Neural progenitor cell (in vitro differentiated cells): ENCODE measurements around the gene RILPL1.

GRCh38 chr12:123533644-123534248, at the start of gene RILPL1:
TSS of gene RILPL1 (minus strand) at chr12:123533719.
- RAMPAGE, long total RNA = no peak

DNA sequence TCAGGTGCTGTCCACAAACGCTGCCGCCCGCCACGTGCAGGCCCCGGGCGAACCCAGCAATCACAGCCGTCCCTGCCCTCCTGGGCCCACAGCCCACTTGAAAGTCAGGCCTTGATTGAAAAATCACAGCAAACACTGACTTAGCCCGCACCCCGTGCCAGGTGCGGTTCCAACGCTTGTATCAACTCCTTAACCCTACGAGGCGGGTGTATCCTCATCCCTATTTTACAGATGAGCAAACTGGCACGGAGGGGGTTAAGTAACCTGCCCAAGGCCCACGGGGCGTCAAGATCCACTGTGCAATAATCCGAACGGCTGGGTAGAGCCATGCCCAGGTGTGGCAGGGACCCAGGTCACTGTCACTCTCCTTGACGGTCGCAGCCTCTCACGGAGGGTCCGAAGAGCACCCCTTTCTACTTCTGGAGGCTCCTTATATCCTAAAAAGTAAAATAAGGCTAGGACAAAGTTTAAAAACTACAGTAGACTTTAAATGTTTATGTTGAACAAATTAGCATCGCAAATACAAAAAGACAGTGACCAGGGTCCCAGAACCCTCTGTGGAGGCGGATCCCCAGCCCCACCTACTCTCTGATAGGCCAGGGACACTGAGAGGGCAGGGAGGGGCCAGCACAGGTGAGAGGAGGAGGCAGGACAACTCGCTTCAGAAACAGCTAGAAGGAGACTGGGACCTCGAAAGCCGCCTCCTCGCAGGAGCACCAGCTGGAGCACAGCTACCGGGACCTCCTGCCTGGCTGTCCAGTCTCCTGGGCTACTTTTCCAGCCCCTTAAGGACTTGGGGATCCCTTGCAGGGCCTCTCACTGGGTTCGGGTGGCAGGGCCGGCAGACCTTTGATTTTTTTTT, 788 bp downstream of the DNAH10 start:
- RAMPAGE, long total RNA = no peak

- RAMPAGE, long total RNA = no peak
These were observed 64.7 kb downstream of the CCDC92 start for GRCh38 chr12:123907859-123908324.

DNA sequence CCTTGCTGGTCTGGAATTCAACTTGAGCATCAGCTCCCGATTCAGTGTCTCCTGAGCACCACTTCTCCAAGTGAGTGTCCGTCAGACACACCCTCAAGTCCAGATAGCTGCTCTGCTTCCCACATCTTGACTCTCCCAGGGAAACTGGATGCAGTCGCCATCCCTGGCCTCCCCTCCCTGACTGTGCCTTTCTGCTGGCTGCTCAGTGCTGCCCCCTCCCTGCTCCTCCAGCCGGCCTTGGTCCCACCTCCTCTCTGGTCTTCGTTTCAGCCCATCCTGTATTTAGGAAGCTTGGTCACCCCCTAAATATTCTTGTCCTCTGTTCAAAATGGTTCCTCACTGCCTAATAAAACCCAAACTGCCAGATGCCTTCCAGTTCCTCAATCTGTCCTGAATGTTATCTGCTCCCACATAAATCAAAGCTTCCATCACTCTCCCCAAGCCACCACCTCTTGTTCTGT, 33.9 kb downstream of the CCDC92 start:
- RAMPAGE, long total RNA = no peak

DNA sequence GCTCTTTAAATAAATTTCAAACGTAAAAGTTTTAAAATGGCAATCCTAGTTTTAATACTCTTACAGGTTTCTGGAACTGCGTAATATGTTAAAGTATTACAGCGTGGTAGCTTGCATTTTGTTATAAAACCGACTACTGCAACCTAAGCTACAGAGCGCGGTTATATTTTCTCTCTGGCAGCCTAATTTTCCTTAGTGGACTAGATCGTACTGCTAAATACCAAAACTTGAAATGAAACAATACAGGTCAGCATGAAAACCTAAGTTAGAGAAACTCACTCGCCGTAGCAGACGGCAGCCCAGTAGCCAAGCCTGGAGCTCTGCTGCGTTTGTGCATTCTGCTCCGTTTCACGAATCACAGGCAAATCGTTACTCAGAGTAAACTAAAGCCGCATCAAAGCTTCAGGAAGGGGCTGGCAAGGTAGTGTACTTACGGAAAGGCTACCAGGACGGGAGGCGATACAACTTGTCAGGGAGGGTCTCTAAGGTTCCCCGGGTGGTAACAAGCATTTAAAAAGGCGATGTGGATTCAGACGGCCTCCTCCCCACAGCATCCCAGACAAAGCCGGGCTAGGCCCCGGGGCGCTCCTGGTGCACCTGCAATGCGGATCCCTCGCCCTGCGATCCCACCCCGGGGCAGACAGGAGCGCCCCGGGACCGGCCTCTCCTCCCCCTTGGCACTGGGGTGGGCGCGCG, 1.0 kb downstream of the CCDC92 start:
- RAMPAGE, long total RNA = no peak

GRCh38 chr12:124003998-124004197, 30.9 kb downstream of the ZNF664 start:
- RAMPAGE, long total RNA = no peak

DNA sequence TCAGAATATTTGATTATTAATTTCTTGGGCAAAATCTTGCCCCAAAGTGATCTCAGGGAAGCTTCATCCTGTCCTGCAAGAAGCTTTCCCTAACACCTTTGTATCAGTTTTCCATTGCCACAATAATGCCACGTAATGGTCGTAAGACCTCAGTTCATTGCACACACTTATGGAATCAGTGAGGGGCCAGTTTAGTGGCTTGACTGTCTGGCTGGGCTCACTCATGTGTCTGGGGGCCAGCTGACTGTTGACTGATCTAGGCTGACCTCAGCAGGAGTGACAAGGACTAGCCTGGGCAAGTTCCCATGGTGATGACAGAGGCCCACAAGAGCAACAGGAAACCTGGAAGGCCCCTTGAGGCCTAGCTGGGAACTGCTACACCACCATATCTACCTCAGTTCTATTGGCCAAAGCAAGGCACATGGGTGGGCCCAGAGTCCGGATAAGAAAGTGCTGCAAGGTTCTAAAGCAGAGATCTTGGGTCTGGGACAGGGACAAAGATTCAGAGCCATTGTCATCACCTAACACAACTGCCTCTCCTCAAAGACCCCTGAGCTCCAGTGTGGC, 21.3 kb upstream of the RFLNA start:
- RAMPAGE, long total RNA = no peak

DNA sequence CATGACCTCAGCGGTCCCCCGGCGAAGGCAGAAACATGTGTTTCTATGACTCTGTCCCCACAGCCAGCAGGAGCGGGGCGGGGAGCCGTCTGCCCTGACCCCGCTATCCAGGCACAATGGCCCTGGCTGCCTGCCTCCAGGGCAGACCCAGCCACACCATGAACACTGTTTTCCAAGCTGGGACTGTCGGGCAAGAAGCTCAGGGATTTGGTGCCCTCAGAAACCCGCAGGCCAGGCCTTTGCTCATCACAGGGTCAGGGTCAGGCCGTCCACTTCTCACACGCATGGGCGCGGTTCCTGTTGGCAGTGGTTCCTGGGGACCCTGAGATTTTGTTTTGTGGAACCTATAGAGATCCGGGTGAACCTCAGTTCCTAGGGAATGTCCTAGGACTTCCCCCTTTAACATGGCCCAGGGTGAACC, 75.1 kb downstream of the RFLNA start:
- RAMPAGE, long total RNA = no peak

DNA sequence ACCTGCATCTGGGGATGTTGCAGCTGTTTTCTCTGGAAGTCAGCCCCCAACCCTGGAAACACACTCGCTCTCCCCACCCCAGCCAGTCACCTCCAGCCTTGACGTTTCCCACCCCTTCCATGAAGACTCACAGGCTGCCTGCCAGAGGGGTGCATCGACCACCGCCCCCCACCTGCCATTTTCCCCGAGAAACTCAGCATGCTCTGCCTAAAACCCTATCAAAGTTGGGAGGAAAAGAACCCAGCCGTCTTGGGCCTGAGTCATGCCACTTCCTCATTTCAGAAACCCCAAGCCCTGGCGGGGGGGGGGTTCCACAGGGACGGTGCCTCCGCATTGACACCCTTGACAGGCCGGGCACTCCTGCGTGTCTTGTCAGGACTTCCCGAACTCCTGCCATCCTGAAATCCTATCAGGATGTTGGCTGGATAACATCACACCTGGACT, 96.3 kb downstream of the RFLNA start:
- RAMPAGE, long total RNA = no peak

DNA sequence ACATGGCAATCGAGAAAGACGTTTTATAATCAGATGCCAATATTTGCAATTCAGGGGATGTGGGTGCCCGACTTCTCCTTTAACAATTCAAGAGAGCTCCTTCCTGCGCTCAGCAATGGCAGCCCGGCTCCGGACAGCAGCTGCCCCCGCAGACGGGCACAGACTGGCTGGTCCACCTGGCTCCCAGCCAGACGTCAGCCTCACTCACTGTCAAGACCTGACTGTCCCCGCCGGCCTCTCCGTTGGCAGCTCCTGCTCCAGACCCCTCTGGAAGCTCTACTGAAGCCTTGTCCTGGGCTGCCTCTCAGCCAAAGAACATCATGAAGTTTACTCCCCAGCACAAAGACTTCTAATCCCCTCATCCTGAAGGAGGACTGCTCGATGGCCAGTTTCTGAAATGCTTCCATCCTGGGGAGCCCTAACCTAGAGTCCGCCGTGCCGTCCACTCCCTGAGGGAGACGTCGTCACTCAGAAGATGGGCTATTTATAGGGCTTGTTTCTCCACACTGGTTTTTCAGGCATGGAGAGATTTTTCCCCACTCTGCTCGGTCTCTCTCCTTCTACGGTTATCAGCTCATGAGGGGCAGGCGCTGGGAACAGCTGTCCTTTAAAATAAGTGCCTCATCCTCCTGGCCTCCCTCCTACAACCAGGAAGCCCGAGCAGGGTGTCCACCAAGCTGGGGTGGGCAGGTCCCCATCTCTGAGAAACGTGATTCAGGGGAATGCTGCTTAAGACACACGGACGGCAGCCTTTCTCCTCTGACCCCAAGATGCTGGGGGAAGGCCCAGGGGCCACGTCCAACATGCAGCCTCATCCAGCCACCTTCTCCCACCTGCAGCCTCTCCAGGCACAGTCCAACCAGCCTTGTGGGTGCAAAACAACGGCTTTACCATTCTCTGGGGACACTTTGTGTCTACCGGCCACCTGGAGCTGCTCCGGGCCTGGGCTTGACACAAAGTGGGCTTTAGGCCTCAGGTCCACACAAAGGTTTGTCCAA, 126.4 kb downstream of the RFLNA start:
- RAMPAGE, long total RNA = no peak

DNA sequence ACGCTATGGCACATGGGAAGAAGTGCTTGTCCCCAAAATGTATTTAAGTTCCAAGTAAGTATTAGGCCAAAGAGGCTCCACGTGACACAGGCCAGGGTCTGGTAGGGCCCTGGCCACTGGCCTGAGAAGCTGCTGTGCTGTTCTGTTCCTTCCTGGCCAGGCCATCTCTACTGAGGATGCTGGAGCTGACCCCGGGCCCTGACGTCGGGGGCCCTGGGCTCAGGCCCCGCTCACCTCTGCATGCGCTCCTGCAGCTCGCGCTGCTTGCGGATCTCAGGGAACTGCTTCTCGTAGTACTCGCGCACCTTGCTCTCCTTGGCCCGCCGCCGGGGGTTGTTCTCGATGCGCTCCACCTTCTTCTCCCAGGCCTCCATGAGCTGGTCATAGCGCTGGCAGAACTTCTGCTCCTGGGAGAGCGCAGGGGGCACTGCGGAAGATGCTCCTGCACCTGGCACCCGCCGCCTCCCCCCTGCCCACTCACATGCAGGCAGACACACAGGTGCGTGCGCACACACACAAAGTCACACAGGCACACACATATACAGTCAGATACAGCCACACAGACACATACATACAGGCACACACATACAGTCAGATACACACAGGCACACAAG, 135.6 kb downstream of the RFLNA start:
- RAMPAGE, long total RNA = no peak

DNA sequence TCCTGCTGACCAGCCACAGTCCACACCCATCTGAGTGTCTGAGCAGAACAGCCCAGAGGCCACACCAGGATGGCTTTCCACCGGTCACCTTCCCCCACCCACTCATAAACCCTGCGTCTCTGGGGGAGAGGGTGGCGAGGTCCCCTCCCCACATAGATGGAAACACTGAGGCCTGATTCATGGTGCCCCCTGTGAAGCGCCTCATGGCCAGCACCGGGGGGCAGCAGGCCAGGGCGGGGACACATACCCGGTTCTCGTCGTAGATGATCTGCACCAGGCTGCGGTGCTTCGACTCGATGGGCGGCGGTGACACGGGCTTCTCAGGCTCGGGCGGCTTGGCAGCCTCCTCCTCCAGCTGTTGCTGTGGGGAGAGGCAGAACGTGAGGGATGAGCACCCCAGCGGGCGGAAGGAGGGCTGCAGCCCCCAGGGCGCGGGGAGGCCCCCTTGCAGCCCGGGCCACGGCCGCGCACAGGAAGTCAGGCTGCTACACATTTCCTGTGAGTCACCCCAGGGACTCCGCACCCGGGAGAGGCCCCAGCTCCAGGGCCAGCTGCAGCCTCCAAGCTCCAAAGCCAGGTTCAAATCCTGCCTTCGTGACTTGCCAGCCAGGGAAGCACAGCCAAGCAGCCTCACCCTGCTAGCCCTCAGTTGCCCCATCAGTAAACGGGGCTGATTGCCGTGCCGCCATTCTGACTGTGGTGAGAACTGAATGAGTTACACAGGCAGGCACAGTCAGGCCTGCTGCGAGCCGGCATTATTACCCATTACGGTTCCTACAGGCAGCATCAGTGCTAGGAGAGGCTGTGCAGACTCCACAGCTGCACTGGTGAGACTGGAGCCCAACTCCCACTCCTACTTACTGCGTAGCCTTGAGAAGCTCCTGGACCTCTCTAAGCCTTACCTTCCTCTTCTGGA, 101.2 kb downstream of the NCOR2 start:
- RAMPAGE, long total RNA = no peak

DNA sequence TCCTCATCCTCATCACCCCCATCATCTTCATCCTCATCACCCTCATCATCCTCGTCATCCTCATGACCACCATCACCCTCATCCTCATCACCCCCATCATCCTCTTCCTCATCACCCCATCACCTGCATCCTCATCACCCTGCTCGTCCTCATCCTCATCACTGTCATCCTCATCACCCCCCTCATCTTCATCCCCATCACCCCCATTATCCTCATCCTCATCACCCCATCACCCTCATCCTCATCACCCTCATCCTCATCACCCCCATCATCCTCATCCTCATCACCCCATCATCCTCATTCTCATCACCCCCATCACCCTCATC, 100.4 kb downstream of the NCOR2 start:
- RAMPAGE, long total RNA = no peak

- RAMPAGE, long total RNA = no peak
These were observed 83.4 kb downstream of the NCOR2 start for GRCh38 chr12:124484009-124484363.

DNA sequence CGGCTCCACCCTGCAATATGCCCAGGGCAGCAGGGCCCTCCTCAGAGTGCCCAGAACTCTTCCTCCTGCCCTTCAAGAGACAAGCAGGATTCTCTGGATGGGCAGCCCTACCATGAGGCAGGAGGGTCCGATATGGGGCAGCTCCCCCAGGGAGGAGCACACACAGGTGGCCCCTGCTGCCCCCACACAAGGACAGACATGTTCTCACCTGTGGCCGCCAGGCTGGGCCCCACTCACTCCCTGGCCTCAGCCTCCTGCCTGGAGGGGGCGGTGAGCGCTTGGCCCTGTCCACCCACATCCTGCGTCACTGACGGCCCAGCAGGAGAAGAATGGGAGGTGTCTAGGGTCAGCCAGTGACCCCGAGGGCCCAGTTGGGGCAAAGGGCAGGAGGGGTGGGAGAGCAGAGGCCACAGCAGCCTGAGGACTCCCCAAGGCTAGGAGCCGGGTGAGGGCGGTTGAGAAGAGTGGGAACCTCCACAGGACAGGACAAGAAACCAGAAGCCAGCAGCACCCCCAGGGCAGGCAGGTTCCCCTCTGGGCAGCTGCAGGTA, 74.5 kb downstream of the NCOR2 start:
- RAMPAGE, long total RNA = no peak

DNA sequence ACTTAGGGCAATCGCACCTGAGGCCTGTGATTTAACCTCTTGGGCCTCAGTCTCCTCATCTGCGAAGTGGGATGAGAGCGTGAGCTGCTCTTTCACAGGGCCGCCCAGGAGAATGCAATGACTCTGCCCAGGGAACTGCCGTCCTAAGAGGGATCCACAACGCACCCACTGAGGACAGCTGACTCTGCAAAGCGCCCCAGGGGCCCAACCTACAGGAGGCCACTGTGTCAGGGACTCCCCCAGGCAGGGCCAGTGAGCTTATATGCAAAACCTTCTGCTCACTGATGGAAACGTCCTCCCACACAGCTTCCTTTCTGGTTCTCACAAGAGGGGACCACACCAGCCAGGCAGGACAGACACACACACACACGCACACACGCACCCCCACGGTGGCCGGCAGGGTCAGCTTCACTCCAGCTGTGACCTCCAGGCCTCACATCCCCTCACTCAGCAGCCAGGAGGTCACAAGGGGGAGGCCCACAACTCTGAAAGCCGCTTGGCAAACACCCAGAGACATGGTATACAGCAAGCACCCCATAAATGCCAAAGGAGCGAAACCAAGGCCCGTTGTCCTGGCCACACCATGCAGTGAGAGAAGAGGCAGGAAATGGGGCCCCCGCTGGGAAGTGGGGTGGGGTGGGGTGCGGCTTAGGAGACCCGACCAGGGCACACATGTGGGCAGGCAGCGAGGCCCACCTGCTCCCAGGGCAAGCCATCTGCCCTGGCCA, 73.4 kb downstream of the NCOR2 start:
- RAMPAGE, long total RNA = no peak

DNA sequence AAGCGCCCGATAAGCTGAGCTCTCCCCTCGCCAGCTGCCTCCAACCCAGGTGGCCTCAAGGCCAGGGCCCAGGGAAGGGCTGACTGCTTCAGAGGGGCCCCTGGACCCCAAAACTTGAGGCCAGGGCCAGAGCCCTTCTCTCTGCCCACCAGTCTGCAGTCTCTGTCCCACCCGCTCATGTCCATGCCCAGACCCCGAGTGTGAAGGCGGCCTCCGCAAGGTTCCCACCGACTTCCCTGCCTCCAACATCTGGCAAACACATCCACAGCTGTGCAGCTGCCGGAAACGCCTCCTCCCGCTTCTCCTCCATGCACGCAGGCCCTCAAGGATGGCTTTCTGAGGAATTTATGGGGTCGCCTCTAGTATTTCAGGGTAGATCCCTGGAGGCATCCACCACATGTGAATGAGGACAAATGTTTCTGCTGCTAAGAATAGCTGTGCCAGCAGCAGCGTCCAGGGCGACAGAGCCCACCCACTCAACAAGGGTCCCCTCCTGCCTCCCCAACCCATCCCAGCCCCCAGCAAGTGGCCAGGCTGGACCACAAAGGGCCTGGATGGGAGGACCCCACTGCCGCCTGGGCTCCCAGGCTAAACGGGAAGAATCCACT, 59.7 kb downstream of the NCOR2 start:
- RAMPAGE, long total RNA = no peak

DNA sequence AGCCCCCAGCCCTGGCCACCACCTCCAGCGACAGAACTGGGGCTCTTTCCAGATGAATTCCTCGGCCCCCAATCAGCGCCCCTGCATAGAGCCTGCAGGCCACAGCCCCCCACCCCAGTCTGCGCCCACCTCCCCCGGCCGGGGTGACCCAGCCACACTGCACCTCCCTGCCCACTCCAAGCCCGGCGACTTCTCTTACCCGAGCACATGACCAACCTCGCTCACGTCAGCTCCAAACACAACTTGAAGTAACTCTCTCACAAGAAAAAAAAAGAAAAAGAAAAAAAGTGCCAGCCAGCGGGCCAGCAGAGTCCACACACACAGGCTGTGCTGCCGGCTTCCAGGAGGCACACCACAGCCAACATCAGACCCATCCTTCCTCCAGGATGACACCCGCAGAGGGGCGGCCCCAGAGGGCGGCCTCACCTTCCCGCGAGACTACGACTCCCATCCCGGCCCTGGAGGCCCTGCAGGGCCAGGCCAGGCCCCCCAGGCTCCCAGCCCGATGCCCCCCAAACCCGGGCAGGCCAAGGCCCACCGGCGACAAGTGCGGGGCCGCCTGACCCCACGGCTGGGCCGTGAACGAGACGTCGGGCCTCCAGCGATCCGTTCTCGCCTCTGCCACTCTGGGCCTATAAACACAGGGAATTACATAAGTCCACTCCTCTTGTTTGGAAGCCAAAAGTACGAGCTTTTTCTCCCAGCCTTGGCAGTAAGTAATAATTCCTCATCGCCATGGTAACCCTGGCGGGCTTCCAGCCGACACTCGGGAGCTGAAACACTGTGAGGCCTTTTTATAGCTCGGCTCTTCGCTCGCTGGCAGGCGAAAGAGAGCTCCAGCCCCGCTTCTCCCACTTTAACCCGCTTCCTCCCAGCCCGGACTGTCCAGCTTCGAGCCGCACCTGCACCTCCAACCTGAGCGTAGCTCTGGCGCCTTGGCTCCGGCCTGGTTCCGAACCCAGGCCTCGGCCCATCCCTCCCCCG, 49.2 kb downstream of the NCOR2 start:
- RAMPAGE, long total RNA = no peak

DNA sequence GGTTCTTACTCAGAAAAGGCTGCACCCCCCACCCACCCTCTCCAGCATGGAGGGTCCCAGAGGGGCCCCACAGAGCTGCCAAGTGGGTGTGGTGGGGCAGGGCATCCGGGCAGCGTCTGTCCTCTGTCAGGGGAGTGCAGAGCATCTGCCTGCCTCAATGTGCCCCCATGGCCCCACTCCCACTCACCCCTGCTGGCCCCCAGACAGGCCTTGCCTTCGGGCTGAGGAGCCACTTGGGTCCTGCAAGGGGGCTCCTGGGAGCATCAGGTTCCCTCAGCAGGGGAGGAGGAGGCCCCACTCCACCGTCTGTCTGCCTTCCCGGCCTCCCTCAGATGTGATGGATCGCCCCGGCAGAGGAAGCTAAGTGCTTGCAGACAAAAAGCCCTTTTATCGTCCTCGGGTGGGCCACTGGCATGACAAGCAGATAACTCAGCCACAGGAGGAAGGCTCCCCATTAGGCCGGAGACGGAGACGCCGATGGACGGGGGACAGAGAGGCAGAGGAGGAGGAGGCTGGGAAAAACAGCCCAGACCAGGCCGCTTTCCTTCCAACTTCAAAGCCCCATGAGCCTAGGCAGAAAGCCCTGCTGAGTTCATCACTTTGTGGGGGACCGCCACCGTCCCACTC, 35.1 kb downstream of the NCOR2 start:
- RAMPAGE, long total RNA = no peak

DNA sequence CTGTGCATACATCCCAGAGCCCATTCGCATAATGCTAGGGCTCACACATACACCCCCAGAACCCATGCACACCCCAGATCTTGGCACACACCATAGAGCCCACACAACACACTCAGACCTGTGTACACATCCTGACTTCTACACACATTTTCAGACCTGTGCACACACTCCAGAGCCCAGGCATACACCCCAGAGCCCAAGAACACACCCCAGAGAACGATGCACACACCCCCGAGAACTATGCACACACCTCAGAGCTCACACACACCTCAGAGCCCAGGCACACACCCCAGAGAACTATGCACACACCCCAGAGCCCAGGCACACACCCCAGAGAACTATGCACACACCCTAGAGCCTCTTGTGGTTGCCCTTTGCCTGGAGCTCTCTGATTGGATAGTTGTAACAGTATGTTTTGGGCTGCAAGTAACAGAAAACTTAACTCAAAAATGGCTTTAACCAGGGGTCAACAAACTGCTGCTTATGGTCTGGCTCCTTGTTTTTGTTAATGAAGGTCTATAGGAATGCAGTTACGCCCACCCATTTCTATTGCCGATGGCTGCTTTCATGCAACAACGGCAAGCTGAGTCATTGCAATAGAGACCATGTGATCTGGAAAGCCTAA, 65.9 kb upstream of the NCOR2 start:
- RAMPAGE, long total RNA = no peak